CD14-positive monocyte (primary cell): ENCODE measurements around the gene C14orf180.

- CAGE, long polyA plus RNA: no peak
Observed at GRCh38 chr14:103862648-103862900, 15.2 kb upstream of the PPP1R13B start.

GRCh38 chr14:104084532-104084988 is 940 bp upstream of the ASPG start:
- CAGE, long polyA plus RNA: no peak

DNA sequence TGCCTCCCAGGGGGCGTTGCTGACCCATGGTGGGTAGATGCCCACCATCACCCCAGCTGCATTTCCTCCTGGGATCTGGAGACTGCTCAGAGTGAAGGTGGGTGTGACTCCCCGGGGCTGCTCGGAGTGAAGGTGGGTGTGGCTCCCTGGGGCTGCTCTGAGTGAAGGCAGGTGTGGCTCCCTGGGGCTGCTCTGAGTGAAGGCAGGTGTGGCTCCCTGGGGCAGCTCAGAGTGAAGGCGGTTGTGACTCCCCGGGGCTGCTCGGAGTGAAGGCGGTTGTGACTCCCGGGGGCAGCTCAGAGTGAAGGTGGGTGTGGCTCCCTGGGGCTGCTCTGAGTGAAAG is 86.7 kb downstream of the KIF26A start:
- CAGE, long polyA plus RNA: no peak

GRCh38 chr14:104239741-104240152 is 101.4 kb downstream of the KIF26A start:
- CAGE, long polyA plus RNA: no peak

- CAGE, long polyA plus RNA: no peak
Observed at GRCh38 chr14:104293501-104294433, 155.4 kb downstream of the KIF26A start.

- CAGE, long polyA plus RNA: no peak
Observed at GRCh38 chr14:104579269-104579955, at the start of gene C14orf180. C14orf180 (plus strand) TSS chr14:104579764.

DNA sequence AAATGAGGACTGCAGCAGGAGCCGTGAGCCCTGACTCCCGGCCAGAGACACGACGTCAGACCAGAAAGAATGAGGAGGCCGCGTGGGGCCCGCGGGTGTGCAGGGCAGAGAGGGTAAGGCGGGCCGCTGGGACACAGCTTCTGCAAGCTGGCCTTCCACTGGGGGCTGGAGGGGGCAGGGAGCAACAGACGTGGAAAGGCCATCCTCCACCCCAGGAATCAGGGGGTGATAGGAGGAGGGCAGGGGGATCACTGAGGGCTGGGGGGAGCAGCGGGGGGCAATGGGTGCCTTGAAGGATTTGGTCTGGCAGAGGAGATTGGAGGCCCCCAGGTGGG is 6.8 kb downstream of the C14orf180 start:
- CAGE, long polyA plus RNA: no peak

GRCh38 chr14:104657730-104658208 is 31.6 kb upstream of the INF2 start:
- CAGE, long polyA plus RNA: no peak

DNA sequence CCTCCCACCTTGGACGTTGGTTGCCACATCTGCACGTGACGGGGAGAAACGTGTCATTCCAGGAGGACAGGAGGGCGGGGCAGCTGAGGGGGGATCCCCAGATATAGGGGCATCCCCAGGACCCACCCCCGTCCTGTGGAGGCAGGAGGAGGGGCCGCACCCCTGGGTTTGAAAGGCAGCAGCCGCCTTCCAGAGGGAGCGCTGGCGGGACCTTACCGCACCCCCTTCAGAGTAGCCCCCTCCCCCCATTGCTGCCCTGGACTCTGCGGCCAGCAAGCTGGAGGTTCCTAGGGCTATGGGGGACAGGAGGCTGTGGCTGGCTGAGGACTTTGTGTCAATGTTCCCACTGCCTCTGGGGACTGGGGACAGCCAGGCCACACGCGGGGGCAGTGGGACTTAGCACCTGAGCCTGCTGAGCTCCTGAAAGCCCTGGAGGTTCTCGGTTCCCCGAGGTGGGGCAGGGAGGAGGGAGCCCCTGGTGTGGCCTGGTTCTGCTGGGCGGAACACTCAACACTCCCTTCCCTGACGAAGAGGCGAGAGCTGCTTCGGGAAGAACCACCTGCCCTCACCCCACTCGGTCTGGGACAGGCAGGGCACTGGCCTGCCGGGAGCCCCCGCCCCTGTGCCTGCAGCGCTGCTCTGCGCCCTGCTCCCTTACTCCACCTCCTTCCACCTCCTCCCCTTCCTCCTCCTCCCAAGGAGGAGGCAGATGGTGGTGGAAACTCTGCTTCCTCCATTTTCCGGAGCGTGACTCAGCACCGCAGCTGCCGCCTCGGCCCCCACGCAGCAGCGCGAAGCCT is 12.0 kb upstream of the INF2 start:
- CAGE, long polyA plus RNA: no peak

DNA sequence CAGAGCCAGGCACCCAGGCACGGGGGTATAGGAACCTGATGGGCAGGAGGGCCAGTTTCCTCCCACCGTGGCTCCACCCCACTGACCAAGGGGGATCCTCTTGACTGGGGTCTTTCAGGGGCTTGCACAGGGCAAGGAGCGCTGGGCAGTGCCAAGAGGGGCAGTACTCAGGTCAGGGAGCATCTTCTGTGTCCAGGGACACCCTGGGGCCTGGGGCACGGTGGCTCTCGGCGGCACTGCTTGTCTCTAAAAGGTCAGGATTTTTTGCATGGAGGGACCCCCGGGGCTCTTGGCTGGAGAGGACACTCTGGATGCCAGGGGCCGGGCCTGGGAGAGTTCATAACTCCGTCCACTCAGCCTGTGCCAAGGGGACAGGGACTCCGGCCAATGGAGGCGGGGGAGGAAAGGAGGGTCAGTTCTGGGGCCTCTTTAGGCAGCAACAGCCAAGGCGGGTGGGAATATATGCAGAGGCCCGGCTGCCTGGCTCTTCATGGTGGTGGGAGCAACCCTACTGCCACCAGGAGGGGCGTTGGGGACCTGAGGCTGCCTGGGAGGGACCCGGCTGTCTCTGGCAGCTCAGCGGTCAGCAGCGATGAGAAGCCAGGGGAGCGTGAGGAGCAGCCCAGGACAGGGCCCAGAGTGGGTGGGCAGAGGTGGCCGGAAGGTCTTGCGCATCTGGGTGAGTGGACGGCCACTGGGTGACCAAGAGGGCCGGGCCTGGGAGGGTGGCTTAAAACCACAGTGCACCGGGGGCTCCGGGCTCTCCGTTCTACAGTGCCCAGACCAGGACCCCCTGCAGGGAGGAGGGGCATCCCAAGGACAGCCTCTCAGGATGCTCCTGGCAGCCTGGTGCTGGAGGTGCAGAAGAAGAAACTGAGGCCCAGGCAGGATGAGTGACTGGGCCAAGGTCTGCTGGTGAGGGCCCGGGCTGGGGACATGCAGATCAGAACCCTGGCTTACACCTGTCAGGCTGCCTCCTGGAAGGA is 9.8 kb downstream of the INF2 start:
- CAGE, long polyA plus RNA: no peak

DNA sequence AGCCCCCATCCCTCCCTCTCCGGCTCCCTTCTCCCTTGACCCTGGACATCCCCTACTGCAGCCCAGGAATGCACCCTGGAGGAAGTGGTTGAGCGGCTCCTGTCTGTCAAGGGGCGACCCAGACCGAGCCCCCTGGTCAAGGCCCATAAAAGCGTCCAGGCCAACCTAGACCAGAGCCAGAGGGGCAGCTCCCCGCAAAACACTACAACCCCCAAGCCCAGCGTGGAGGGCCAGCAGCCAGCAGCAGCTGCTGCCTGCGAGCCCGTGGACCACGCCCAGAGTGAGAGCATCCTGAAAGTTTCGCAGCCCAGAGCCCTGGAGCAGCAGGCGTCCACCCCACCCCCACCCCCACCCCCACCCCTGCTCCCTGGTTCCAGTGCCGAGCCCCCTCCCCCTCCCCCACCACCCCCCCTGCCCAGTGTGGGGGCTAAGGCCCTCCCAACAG is 16.8 kb upstream of the ADSS1 start:
- CAGE, long polyA plus RNA: no peak

DNA sequence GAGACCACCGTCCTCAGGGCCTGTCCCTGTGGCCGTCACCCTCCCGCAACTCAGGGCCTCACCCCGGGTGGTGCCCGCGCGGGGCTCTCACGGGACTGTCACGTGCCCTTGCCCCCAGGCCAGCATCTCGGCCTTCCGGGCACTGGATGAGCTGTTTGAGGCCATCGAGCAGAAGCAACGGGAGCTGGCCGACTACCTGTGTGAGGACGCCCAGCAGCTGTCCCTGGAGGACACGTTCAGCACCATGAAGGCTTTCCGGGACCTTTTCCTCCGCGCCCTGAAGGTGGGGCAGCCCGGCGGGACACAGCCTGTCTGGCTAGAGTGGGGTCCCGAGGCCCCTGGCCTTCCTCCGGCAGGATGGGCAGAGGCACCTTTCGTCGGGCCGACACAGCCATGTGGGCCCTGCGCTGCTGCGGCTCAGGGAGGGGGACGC is 11.3 kb upstream of the ADSS1 start:
- CAGE, long polyA plus RNA: no peak

- CAGE, long polyA plus RNA: no peak
Observed at GRCh38 chr14:104768390-104769262, 15.7 kb downstream of the SIVA1 start.

GRCh38 chr14:104773774-104774226 is 20.9 kb downstream of the SIVA1 start:
- CAGE, long polyA plus RNA: no peak

GRCh38 chr14:104789749-104790271 is 5.7 kb downstream of the AKT1 start:
- CAGE, long polyA plus RNA: no peak

GRCh38 chr14:104857021-104857639 is 7.9 kb upstream of the CEP170B start:
- CAGE, long polyA plus RNA: no peak

GRCh38 chr14:104972086-104972936 is 5.9 kb downstream of the AHNAK2 start:
- CAGE, long polyA plus RNA: no peak

GRCh38 chr14:104976092-104976820 is 1.9 kb downstream of the AHNAK2 start:
- CAGE, long polyA plus RNA: no peak

DNA sequence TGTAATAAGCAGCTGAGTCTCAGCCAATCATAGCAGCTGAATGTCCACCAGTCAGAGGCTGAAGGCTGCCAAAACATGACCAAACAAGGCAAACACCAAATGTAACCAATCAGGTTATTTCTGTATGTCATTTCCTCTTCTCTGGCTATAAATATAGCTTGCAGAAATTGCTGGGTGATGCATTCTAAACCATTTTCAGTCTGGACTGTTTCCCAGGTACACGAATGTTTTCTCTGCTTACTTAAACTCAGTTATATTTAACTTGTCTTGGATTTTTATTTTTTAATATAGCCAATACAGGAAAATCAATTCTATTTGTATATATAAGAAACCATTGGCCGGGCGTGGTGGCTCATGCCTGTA is 6.3 kb upstream of the CDCA4 start:
- CAGE, long polyA plus RNA: no peak

- CAGE, long polyA plus RNA: no peak
Observed at GRCh38 chr14:105059143-105059564, 6.1 kb downstream of the GPR132 start.